ENCODE measurements around a stretch of chr15.

- RRBS: no CpG with 5 or more reads among the region's 1 CpG
These were observed 109.8 kb downstream of the ARNT2 start for GRCh38 chr15:80513994-80514442.

DNA sequence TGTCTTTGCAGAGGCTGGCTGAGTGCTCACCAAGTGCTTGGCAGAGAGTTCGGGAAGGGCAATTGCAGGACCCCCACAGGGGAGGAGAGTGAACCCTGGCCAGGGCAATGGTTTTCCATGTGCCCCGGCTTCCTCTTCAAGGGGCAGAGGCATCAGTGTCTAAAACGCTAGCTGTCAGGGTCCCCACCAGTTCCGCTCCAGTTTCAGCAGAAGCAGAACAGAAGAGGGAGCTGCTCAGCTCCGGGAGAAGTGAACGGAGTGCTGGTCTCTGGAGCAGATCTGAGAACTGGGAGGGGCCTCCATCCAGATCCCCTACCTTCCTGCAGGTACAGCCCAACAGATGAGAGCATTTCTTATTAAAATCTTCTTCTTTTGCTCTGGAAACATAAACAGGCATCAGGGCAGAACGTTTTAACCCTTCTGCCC is 13.6 kb upstream of the IL16 start:
- RRBS: 14% methylated on average over 2 of the region's 7 CpGs

GRCh38 chr15:81269016-81269992 is 54.6 kb downstream of the STARD5 start:
- RRBS: no CpG with 5 or more reads among the region's 9 CpGs

DNA sequence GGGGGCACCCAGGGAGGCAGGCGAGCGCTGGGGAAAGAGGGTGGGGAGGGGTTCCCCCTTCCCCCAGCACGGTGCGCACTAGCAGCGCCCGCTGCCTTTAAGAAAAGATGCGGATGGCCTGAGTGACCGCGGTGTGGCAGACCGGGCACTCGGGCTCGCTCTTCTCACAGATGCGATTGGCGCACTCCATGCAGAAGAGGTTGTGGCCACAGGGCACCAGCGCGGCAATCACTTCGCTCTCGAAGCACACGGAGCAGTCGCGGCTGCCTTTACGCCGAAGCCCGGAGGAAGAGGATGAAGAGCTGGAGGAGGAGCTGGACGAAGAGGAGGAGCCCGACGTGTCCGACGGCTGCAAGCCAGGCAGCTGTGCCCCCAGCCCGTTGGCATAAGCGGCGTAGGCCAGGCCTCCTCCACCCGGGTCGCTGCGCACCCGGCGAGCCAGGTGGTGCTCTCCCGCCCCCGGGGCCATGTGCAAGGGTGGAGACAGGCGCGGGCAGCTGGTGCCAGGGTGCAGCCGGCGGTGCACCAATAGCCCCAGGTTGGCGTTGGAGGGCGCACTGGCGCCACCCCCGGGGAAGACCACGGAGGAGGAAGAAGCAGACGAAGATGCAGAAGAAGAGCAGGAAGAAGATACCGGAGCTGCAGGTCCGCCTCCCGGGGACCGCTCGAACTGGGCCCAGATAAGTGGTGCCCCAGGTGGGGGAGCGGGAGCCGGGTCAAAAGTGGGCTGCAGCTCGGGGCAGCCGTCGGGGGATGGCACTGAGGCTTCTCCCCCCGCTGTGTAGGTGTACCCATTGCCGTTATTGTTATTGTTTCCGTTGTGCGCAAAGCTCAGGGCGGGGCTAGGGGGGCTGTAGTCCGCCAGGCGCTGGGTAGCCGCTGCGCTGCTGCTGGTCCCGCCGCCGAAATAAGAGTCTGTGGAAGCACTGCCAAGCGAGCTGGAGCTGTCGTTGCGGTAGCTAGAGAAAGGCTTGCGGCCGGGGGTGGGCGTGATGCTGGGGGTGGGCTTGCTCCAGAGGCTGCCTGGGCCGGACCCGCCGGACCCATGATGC is 2.4 kb downstream of the MEX3B start:
- RRBS: 13% methylated on average over 19 of the region's 80 CpGs

GRCh38 chr15:82047168-82048241 is 1.7 kb upstream of the MEX3B start:
- RRBS: 2% methylated on average over 31 of the region's 89 CpGs

DNA sequence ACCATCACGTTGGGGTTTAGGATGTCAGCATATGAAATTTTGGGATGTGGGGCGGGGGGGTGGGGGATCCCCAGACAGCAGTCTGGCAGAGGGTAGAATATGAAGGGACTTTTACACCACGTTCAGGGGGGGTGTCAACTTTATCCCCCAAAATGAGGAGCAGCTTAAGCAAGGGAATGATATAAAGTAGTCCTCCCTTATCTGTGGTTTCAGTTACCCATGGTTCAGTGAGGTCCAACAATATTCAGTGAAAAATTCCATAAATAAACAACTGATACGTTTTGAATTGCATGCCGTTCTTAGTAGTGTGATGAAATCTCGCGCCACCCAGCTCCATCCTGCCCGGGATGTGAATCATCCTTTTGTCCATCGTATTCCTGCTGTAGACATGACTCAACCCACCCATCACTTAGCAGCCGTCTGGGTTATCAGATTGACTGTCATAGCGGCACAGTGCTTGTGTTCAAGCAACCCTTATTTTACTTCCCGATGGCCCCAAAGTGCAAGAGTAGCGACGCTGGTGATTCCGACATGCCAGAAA is 47.8 kb upstream of the MEX3B start:
- RRBS: no CpG with 5 or more reads among the region's 15 CpGs

- RRBS: no CpG with 5 or more reads among the region's 8 CpGs
These were observed 105.9 kb upstream of the MEX3B start for GRCh38 chr15:82151370-82152428.

- RRBS: no CpG with 5 or more reads among the region's 4 CpGs
These were observed 3.1 kb downstream of the RPS17 start for GRCh38 chr15:82537129-82537648.

DNA sequence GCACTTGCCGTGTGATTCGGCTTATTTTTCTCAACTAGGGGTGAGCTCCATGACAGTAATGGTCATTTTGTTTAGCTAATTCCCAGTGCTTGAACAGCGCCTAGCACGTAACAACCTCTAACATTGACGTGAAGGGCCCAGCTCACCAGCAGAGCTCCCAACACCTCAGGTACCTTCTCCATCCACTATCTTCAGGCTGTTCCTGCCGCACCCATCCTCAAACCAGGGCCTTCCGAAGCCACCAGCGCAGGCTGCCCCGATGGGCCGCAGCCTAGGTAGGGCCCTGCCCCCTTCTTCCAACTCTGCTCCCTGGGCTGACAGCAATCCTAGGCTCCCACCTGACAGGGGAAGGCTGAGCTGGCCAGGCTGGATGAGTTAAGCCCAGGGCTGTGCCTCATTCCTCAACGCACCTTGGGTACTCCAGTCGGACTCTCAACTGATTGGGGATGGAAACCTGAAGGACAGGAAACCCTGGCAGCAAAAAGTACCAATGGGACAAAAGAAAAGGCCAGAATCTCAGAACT is 824 bp upstream of the RPS17 start:
- RRBS: no CpG with 5 or more reads among the region's 12 CpGs

- RRBS: no CpG with 5 or more reads among the region's 3 CpGs
These were observed 2.8 kb upstream of the RPS17 start for GRCh38 chr15:82543091-82543412.

GRCh38 chr15:82803849-82804843 is 1.7 kb downstream of the FSD2 start:
- RRBS: no CpG with 5 or more reads among the region's 3 CpGs

GRCh38 chr15:82826057-82826730 is 16.8 kb downstream of the WHAMM start:
- RRBS: no CpG with 5 or more reads among the region's 10 CpGs

GRCh38 chr15:82854452-82855027 is 45.1 kb downstream of the WHAMM start:
- RRBS: no CpG with 5 or more reads among the region's 23 CpGs

DNA sequence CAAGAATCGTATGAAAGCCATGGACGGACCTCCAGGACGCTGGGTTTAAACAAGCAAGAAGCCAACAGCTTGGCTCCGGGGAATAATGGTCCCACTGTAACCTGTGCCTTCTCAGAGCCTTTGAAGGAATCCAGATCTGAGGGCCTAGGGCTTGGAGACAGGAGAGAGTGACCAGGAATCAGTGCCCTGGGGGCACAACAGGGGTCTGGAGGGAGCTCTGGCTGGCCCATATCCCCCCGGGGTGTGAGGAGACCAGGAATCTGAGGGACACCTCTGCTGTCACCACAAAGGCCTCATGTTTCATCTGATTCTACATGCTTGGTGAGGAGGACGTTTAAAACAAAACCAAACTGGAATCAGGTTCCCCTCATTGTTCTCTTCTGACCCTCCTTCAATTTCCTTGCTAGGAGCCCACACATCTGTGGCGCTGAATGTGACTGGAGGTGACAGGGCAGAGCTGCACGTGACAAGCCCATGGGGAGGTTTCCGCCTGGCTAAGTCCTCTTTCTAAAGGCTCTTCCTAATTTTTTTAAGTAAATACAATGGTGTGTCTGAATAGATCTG is 46.1 kb downstream of the WHAMM start:
- RRBS: 90% methylated on average over 2 of the region's 9 CpGs

GRCh38 chr15:82858849-82859280 is 49.4 kb downstream of the WHAMM start:
- RRBS: no CpG with 5 or more reads among the region's 11 CpGs

- RRBS: no CpG with 5 or more reads among the region's 5 CpGs
These were observed 1.2 kb downstream of the HDGFL3 start for GRCh38 chr15:83206413-83206739.

DNA sequence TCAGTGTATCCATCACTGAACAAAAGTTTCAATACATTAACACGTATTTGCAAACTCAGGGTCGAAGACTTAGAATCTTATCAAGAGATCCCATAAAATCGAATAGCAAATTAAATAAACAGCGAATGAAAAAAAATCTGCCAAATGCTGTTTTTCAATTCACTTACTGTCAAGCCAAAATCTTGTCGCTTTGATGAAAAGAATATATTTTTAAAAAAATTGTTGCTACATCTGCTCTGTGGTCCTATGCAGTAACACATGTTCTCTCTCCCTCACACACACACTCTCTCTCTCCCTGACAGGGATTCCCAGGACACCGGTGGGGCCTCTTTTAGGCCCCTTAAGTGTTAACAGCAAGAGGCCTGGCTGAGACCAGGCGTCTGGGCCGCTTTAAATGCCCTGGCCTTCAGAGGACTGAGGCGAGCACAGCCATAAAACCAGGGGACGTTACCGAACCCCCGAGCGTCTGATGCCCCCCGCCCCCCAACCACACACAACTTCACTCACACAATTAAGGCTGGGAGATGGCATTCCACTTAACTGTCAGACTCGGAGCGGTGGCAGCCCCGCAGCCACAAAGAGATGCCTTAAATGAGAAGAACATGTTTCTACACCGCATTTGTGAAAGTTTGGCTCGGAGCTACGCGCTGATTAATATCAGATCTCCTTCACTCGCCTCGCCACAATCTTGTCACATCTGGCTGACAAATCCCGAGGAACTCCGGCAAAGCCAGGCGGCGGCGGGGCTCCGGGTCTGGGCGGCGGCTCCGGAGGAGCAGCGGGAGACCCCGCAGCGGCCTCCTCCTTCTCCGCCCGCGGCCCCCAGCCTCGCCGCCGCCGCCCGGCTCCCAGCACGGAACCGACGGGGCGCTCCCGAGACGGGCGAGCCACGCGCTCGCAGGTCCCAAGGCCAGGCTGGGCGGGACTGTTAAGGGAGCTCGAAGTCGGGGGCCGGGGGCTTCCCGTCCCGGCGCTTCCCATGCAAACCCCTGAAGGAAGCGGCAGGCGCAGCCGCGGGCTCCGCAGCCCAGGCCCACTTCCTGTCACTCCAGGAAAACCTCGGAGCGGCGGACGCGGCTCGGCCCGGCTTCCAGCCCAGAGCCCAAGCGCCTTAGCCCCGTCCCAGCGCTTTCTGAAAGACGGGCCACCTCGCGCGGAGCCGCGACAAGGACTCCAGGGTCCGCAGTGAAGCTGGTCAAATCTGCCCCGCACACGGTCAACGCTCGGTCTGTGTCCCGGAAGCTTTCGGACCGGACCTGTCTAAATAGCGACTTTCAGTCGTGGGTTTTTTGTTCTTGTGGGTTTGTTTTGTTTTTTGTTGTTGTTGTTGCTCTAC is 1.4 kb downstream of the BNC1 start:
- RRBS: 1% methylated on average over 31 of the region's 91 CpGs

- RRBS: no CpG with 5 or more reads among the region's 3 CpGs
These were observed 3.0 kb upstream of the BNC1 start for GRCh38 chr15:83287381-83287932.

GRCh38 chr15:84173151-84173512 is 62.4 kb upstream of the GOLGA6L4 start:
- RRBS: no CpG with 5 or more reads among the region's 32 CpGs

DNA sequence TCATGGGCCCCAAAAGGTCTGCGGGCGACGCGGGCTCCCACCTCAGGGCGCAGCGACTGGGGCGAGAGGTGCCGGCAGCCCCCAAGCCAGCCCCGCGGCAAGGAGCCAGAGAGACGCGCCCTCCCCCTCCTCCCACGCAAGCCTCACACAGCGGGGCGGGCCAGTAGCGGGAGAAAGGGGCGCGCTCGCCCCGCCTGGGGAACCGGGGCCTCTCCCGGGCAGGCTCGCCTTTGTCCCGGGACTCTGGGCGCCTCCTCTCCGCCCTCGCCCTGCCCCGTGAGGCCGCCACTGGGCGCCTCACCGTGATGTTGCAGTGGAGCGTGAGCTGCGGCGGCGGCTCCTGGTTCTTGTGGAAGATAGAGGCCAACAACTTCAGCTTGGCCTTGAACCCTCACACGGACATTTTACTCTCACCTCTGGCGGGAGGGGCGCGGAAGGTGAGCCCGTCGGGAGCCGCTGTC is 100.6 kb upstream of the ZSCAN2 start:
- RRBS: no CpG with 5 or more reads among the region's 42 CpGs

Data from foreskin fibroblast (primary cell).